Cardiac muscle cell (in vitro differentiated cells and primary cell): ENCODE measurements around the genes MEF2D, HAPLN2, ARHGEF11, ETV3 and CD1D.

GRCh38 chr1:156157460-156157962 lies 4.1 kb downstream of the SEMA4A start:
- RAMPAGE, long total RNA: no peak
- RRBS: no CpG with 5 or more reads among the region's 4 CpGs

- RAMPAGE, long total RNA: no peak
- RRBS: no CpG with 5 or more reads among the region's 5 CpGs
Observed at GRCh38 chr1:156211531-156212241, 1.1 kb upstream of the PMF1 start.

GRCh38 chr1:156337148-156338137 lies 649 bp downstream of the CCT3 start:
- RAMPAGE, long total RNA: no peak
- RRBS: no CpG with 5 or more reads among the region's 42 CpGs

DNA sequence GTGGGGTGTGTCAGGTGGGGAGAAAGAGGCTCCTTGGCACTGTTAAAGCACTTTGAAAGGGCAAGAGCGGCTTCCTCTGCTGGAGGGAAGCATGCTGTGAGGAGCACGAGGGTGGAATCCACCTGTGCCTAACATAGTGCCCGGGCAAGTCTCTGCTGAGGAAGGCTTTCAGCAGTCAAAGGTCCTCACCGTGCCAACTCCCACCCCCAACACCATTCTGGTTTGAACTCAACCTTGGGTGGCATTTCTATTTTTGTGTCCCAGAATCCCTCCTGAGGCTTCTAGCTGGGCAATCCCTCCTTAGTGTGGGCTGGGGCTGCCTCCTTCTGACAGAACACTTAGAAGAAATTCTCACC lies 37.4 kb downstream of the MEF2D start:
- RAMPAGE, long total RNA: no peak
- RRBS: no CpG with 5 or more reads among the region's 4 CpGs

DNA sequence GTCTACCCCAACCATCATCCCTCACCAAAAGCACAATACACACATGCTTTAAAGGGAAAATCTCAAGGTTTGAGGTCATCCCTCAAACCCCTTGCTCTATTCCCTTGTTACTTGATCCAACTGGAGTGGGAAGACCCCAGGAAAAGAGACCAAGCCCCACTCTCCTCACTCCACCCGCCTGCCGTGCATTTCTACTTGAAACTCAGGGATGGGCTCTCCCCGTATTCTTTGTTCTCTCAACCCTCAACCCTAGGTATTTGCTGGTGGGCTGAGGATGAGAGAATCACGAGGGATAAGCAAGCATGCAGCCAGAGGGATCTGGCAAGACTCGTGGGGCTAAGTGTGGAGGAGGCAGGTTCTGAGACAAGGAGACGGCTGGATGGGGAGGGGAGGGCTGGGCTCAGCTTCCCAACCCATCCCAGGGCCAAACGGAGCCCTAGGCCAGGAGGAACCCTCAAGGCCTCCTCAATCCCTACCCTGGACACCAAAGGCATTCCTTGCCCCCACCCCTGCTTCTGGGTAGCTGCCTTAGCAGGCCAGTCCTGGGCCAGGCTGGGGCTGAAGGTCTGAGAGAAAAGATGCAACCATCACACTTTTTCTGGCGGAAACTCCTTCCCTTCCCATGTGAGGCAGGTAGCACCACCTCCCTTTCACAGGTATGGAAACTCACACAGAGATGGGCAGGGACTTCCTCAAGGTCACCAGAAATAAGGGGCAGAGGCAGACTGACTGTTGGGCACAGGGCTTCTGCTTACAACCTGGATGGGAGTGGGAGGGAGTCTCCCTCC lies 6.3 kb downstream of the MEF2D start:
- RAMPAGE, long total RNA: no peak
- RRBS: no CpG with 5 or more reads among the region's 8 CpGs

GRCh38 chr1:156500228-156500855 lies at the start of gene MEF2D:
TSS of gene MEF2D (minus strand) at chr1:156500775.
- RAMPAGE, long total RNA: no peak
- RRBS: 2% methylated on average over 28 of the region's 49 CpGs

GRCh38 chr1:156596136-156597396 lies 5.0 kb downstream of the NAXE start:
- RAMPAGE, long total RNA: no peak
- RRBS: no CpG with 5 or more reads among the region's 6 CpGs

GRCh38 chr1:156619248-156619707 lies at the start of gene HAPLN2:
TSS of gene HAPLN2 (plus strand) at chr1:156619415.
- RAMPAGE, long total RNA: no peak
- RRBS: no CpG with 5 or more reads among the region's 7 CpGs

GRCh38 chr1:156639238-156639857 lies 2.6 kb upstream of the BCAN start:
- RAMPAGE, long total RNA: no peak
- RRBS: no CpG with 5 or more reads among the region's 7 CpGs

GRCh38 chr1:156670956-156671841 lies 6.0 kb downstream of the NES start:
- RAMPAGE, long total RNA: no peak
- RRBS: no CpG with 5 or more reads among the region's 6 CpGs

DNA sequence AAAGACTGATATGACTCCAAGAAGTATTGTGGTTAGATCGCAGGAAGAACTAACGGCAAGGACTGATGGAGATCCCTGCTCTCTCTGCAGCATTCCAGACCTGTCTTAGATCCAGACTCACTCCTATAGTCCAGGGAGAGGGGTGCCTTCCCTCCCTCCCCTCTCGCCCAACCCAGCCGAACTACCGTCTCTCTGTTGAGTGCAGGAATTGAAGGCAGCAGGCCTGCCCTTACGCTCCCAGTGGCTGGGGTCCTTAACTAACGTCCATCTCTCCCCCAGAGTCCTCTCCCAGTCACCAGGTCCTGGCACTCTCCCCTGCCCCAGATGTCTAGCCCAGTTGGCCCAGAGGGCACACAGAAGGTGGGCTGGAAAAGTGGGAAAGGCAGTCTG lies 1.2 kb downstream of the CRABP2 start:
- RAMPAGE, long total RNA: no peak
- RRBS: no CpG with 5 or more reads among the region's 7 CpGs

- RAMPAGE, long total RNA: no peak
- RRBS: no CpG with 5 or more reads among the region's 4 CpGs
Observed at GRCh38 chr1:156805752-156806557, 10.7 kb downstream of the SH2D2A start.

DNA sequence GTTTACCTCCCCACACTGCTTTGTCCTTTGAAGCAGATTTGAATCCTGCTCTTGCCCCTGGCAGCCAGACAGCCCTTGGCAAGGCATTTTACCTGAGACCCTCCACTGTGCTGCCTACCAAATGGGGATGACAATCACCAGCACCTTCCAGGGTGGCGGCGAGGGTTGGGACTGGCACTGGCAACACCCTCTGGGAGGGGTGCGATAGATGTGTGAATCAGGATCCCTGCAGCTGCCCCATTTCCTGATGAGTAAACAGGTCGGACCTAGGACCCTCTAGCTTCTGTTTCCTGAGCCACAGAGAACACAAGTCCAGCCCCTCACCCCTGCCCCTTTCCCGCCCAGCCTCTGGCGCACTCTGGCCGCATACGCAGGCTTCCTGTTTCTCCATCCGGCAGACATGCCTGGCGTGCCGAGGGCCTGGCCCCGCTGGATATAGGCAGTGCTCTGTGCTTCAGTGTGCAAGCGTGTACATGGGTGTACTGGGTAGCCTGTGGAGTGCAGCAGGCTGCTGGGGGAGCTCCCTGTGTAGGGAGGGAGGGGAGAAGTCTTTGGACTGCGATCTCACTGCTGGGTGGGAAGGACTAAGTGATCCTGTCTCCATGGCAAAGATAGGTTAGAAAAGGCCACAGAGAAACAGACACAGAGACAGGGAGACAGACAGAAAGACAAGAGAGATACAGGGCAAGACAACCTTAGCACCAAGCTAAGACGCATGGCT lies 4.7 kb downstream of the PEAR1 start:
- RAMPAGE, long total RNA: no peak
- RRBS: no CpG with 5 or more reads among the region's 15 CpGs

- RAMPAGE, long total RNA: no peak
- RRBS: no CpG with 5 or more reads among the region's 7 CpGs
Observed at GRCh38 chr1:156985814-156986435, 59.6 kb downstream of the ARHGEF11 start.

DNA sequence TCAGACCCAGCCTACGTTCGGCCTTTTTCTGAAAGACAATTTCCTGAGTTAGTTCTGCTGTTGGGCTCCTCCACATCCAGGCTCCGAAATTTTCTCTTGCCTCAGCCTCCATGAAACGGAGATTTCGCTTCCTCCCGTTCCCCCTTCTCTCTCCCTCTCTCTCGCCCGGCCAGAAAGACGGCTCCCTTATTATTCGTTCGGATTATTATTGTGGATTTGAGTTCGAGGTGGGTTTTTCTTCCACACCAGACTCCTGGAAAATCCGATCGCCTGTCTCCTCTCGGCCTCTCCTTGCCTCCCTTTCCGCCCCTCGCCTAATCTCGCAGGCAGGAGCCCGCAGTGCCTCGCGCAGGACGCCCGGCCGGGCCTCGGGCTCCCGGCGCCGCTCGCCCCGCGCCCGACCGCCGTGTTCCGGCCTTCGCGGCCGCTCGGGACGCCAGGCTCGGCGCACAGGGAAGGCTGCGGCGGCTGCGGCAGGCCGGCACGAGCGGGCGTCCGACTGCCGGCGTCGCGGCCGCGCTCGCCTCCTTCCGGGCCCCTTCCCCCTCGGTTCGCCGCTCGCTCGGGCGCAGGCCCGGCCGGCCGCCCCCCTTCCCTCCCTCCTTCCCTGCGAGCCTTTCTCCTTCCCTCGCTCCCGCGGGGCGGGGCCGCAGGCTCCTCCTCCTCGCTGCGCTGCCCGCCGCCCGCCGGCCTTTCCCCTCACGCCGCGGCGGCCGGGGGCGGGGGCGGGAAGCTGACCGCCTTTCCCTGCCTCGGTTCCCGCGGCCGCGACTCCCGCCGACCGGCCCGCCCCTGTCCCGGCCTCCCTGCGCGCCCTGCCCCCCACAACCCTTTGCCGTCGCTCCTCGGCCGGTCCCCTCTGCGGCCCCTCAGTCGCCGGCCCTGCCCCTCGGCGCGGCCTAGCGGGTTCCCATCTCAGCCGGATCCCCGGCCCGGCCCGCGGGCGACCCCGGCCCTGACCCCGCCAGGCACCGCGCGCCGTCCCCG lies at the start of gene ARHGEF11:
TSS of gene ARHGEF11 (minus strand) at position 501 of the 987 bp plus-strand sequence.
- RAMPAGE, long total RNA: no peak
- RRBS: 2% methylated on average over 60 of the region's 123 CpGs

- RAMPAGE, long total RNA: no peak
- RRBS: 3% methylated on average over 35 of the region's 97 CpGs
Observed at GRCh38 chr1:157138131-157139252, at the start of gene ETV3. TSS of gene ETV3 (minus strand) at chr1:157138395.

DNA sequence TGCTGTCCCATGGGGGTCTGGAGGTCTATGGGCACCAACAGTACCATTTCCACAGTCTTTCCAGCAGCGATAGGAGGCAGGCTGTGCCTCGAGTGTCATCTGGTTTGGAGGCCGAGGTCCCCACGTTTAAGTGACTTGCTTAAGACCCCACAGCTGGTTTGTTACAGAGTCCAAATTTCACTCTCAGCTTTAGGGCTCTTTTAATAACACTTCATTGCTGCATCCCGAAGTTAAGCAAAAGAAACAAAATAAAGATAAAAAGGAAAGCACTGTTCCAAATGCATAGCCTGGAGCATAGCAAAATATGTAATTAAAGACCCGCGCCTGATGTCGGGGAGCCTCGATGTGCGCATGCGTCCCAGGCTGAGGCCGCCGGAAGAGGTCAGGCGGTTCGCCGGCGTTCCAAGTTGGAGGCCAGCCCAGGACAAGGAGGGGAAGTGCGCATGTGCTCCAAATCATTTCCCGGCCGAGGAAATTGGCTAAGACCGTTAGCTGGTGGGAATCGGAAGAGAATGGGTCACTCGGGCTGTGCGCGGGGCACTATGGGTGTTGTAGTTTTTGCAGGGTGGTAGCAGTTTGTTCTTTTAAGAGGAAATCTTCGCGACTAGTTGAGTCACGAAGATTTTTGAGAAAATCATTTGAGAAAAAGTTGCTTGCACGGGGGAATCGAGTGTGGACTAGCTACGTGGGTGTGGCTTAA lies 21.4 kb upstream of the SMIM42 start:
- RAMPAGE, long total RNA: no peak
- RRBS: 4% methylated on average over 4 of the region's 31 CpGs

GRCh38 chr1:158150348-158150986 lies 22.4 kb upstream of the SMIM42 start:
- RAMPAGE, long total RNA: no peak
- RRBS: no CpG with 5 or more reads among the region's 6 CpGs

- RAMPAGE, long total RNA: no peak
- RRBS: 2% methylated on average over 30 of the region's 69 CpGs
Observed at GRCh38 chr1:158180569-158181649, at the start of gene CD1D. TSS of gene CD1D (plus strand) at chr1:158180895.

GRCh38 chr1:158285580-158286511 lies 3.9 kb upstream of the CD1C start:
- RAMPAGE, long total RNA: no peak
- RRBS: no CpG with 5 or more reads among the region's 7 CpGs